HGPS cell (cell line): Measurements from ENCODE around the genes SLITRK6 and DCT.

DNA sequence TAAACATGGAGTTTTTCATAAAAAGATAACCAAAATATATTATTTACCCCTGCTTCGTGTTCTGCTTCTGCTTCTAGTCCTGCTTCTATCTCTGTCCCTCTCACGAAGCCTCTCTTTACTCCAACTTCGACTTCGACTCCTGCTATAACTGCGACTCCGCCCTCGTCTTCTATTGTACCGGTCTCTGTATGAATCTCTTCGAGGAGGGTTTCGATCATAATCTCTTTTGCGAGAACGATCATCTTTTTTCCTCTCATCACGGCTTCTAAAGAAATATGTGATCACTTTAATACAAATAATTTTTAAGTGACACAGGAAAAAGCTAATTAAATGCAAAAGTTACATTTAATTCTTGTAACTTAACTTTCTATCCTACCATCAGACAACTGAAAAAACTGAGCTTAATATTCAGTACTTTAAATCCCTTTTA lies 35.1 kb downstream of the RBM26 start:
- RRBS, result no CpG with 5 or more reads among the region's 13 CpGs

GRCh38 chr13:79377213-79377738 lies 28.8 kb downstream of the RBM26 start:
- RRBS, result no CpG with 5 or more reads among the region's 5 CpGs

- RRBS, result no CpG with 5 or more reads among the region's 6 CpGs
Observed at GRCh38 chr13:79440943-79441584, 35.0 kb upstream of the RBM26 start.

DNA sequence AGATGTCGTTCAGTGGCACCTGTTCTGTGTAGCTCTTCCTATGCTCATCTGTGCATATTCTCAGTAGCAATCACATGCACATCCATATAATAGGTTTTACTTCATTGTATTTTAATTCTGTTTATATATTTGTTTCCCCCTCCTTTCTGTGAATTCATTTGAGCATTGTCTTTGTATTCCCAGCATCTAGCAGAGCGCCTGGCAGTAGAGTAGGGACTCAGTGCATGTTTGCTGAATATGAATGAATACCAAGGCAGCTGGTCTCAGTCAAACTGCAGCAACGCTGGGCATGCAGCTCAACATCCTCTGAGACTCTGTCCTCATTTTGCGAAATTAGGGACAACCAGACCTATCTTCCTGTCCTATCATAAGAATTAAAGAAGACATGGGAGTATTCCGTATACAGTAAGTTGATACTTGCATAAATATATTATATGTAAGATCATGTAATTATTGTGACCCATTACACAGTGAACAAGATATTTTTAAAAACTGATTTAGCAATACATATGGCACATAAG lies 330.0 kb downstream of the SPRY2 start:
- RRBS, result no CpG with 5 or more reads among the region's 5 CpGs

- RRBS, result no CpG with 5 or more reads among the region's 6 CpGs
Observed at GRCh38 chr13:80047447-80047755, 293.5 kb downstream of the SPRY2 start.

- RRBS, result no CpG with 5 or more reads among the region's 7 CpGs
Observed at GRCh38 chr13:80070291-80070613, 270.7 kb downstream of the SPRY2 start.

DNA sequence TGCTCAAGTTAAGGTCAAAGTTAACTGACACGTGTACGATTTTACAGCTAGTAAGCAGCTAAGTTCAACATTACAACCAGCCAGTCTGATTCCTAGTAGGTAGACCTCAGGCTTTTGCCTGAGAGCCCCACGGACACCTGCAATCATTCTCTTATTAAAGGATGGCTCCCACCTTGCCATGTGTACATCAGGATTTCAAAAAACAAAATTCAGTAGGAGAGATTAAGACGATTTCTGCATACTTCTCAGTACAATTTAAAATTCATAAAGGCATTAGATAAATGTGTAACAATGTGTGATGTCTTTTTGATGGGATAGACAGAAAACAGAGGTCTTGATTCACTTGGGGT lies 141.7 kb downstream of the SPRY2 start:
- RRBS, result no CpG with 5 or more reads among the region's 4 CpGs

DNA sequence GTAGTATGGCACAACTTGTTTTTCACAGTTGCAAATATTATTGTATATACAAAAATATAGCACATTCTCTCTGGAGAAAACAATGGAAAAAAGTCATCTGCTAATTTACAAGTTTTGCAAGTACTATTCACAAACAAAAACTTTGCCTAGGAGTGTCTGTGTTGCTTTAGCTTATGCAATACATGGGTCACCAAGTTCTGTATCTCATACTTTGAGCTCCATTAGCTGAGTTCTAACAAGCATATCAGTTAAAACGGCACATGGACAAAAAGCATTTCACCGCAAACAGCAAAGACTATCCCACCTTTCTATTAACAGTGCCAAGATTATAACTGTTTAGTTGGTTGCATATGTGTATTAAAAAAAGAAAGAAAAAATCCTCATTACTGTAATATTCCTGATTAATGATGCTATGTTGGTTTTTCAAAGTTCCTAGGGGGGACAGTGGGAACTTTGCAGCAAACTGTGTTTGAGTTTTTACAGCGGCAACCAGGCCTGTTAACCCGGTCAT lies 4.5 kb downstream of the SPRY2 start:
- RRBS, result no CpG with 5 or more reads among the region's 4 CpGs

DNA sequence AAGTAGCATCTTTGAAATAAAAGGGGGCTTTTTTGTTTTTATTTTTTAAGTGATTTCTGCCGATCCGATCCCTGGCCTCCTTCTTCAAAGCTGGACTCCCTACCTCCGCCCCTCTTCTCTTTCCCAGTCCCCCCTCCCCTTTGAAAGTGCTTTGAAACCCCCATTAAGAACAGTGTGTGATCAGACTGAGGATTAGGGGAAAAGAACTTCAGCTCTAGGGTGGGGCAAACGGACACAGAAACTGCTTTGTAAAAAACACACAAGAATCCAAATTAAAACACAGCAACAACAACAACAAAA lies 1.4 kb downstream of the SPRY2 start:
- RRBS, result no CpG with 5 or more reads among the region's 4 CpGs

DNA sequence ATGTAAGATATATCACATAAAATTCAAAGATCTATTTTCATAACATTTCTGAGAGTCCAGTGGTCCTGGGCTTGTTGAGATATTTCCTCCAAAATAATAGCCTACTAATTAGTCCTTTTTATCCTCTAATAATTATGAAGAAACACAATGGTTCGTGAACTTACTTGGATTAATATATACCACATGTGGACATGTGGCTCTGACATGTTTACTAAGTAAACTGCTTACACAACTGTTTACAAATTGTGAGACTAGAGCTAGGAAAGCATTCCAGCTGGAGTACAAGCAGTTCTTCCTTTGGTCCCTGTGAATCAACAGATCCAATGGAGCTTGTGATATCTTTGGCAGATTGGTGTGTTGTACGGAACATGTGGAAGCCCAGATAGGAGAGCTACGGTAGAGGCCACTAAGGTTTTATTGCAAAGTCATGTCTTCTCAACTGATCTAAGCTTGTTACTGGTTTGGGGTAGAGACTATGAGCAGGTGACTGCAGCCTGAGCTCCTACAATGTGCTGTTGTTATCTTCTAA lies 145.5 kb upstream of the SPRY2 start:
- RRBS, result no CpG with 5 or more reads among the region's 3 CpGs

DNA sequence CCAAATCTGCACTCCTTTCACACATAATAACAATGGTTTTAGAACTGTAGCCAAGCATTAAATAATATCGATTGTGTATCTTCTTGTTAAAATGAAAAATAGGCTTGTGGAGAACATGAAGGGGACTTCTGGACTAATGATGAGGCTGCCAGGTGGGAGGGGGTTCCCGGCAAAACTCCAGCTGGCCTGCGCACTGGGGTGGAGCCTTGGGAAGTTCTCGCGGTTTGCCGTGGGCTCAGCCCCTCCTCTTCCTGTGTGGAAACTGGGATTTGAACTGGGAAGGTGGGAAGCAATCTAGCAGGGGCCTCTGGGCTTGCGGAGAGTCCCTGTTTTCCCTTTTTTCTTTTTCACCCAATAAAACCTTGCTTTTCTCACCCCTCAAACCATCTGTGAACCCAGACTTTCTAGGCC lies 113.7 kb upstream of the SLITRK1 start:
- RRBS, result no CpG with 5 or more reads among the region's 7 CpGs

GRCh38 chr13:85799084-85799701 lies at the start of gene SLITRK6:
SLITRK6 (minus strand) TSS chr13:85799419.
- RRBS, result no CpG with 5 or more reads among the region's 5 CpGs

DNA sequence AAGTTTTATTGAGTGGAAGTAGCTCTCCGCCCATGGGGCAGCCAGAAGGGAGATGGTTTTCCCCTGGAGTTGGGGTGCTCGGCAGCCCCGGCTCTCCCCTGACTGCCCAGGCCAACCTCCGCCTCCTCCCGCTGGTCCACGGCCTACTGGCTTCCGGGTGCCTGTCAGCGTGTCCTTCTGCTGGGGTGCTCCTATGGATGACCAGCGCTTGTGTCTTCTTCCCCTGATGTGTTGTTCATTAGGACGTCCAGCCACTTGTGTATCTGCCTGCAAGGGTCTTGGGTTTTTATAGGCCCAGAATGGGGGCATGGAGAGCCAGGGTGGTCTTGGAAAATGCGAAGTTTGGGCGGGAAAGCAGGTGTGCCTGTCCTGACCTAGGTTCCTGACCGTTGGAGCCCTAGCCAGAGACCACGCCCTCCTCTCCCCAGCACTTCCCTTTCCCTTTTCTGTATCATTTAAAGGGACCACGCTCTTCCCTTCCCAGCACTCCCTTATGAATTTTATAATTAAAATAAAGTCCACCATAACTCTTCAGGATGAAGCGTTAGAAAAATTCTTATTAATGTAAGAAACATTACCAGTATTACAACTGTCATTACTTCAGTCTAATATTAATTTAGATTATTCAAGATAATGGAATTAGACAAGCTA lies 139.8 kb downstream of the SLITRK5 start:
- RRBS, result 86% methylated on average over 5 of the region's 16 CpGs

GRCh38 chr13:91385361-91385664 lies 13.1 kb upstream of the GPC5 start:
- RRBS, result no CpG with 5 or more reads among the region's 5 CpGs

GRCh38 chr13:94154323-94154676 lies 325.2 kb downstream of the DCT start:
- RRBS, result no CpG with 5 or more reads among the region's 2 CpGs

DNA sequence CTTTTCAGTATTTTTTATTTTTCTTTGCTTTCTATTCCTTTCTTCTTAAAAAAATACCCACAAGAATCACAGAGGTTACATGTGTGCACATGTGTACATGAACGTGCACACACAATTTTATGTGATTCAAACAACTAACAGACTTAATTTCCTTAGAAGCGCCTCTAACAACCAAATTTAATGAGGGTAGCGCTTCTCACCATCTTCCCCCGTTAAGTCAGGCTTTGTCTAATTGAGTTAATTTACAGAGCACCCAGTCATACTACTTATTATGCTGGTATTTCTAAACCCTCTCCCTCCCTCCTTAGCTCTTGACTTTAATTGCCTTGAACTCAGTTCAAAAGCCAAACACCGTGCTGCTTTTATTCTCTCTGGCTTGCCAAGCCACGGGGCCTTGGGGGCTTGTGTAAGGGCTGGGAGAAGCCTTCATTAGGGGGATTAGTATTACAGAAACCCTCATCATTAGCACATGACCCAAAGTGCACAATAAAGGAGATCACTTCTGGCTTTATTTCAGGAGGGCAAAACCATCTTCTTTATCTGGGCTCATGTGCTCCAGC lies at the start of gene DCT:
Gene DCT, minus strand, starts transcription at position 338 of the 560 bp plus-strand sequence.
- RRBS, result no CpG with 5 or more reads among the region's 6 CpGs

GRCh38 chr13:94595606-94595971 lies 363 bp downstream of the TGDS start:
- RRBS, result no CpG with 5 or more reads among the region's 9 CpGs

GRCh38 chr13:94600926-94601440 lies 674 bp upstream of the GPR180 start:
- RRBS, result no CpG with 5 or more reads among the region's 14 CpGs

DNA sequence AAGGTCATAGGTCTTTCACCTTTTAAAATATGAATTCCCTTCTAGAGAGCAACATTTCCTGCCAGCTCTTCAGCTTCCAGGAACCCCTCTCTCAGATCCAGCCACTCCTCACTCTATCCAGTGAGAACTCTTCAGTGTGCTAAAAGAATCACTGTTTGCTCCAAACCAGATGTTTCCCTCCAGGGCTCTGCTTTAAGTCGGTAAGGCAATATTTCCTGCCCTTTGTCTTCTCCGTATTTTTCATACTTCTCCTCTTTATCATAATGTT lies 39.6 kb downstream of the GPR180 start:
- RRBS, result no CpG with 5 or more reads among the region's 2 CpGs